ENCODE measurements around a stretch of chr6.

DNA sequence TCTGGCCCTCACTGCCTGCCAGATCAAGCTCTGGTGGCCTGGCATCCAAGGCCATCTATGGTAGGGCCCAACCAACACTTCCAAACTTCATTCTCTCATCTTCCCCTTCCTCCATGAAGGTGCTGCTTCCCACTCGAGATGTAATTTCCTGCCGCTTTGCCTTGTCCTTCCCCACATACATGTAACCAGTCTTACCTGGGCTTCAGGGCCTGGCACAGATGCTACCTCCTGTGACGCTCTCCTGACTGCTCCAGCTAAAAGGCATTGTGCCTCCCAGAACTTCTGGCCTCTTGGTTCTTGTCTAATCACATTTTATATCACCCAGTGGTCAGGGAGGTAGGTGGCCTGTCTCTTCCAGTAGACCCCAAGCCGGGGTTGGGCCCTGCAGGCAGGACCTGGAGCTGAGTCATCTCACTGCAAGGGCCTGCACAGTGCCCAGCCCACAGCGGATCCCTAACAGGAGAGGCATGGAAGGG lies 6.5 kb downstream of the LEMD2 start:
- RRBS: no CpG with 5 or more reads among the region's 5 CpGs

GRCh38 chr6:33843501-33844291 lies 39.9 kb upstream of the MLN start:
- RRBS: 100% methylated on average over 2 of the region's 18 CpGs

DNA sequence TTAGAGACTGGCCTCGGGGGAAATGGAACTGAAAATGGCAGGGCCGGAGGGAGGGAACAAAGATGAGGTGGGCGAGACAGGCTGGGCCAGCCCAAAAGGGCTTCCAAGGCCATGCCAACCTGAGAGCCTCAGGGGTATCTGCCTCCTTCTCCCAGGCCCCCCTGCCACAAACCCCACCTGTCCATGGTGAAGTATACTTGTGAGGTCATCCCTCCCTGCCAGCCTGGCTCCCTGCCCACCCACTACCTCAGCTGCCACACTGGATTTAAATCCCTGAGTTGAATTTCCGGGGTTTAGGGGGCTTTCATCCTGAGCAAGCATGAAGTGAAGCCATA lies 28.7 kb downstream of the GRM4 start:
- RRBS: 52% methylated on average over 1 of the region's 4 CpGs

DNA sequence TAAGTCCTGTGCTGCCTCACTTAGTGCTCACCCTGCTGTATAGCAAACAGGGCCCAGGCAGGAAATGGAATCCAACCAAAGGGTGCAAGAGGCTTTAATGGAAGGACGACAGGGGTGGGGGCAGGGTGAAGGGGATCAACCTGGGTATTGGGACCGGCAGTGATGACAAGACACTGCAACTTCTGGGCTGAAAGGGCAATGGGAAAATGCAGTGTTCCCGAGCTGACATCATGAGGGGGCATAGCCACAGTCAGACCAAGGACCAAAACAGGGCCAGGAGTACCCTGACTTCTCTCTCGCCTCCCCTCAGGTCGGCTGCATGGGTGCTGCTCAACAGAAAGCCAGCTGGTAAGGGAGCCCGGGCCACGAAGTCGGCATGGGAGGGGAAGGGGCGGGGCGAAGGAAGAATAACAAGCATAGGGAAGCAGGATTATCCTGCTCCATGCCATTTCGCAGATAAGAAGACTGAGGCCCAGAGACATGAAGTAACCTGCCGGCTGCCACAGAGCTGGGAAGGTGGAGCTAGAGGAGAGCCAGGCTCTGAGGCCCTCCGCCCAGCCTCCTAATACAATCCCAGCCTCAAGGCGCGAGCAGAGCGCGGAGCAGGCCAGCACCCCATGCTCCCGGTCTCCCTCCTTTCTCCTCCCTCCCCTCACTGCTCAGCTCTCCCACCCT lies 13.4 kb upstream of the HMGA1 start:
- RRBS: no CpG with 5 or more reads among the region's 18 CpGs

- RRBS: no CpG with 5 or more reads among the region's 3 CpGs
Observed at GRCh38 chr6:34383390-34383830, 9.1 kb downstream of the NUDT3 start.

- RRBS: 2% methylated on average over 22 of the region's 88 CpGs
Observed at GRCh38 chr6:34391471-34392519, 674 bp downstream of the NUDT3 start.

DNA sequence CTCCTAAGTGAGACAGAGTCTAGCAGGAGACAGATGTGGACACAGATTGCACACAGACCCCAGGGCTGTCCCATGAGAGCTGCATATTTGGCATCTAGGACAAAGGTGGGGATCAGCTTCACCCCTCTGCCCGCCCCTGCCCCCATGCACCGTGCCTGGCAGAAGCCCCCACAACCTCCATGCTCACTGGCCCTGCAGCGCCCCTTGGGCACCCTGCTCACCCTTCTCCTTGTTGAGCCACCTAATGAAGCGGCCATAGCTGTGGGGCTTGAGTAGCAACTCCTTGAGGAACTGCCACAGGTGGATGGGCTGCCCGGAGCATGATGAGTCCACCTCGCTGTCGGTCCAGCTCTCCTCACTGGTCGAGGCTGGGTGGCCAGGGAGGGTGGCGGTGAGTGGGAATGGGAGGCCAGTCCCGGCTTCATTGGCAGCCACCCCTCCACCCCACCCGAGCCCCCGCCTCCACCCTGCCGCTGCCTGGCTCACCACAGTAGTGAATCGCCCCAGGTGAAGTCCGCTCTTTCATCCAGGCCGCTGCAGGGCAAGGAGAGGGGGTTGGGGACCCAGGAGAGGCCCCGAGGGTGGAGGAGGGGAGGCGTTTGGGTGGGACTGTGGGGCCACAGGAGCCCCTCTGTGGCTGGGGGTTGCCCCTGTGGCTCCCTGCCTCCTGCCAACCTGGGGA lies 17.0 kb downstream of the SPDEF start:
- RRBS: 64% methylated on average over 5 of the region's 18 CpGs

- RRBS: 77% methylated on average over 6 of the region's 10 CpGs
Observed at GRCh38 chr6:34552996-34553621, 3.0 kb downstream of the SPDEF start.

- RRBS: no CpG with 5 or more reads among the region's 8 CpGs
Observed at GRCh38 chr6:34559800-34560276, 3.7 kb upstream of the SPDEF start.

GRCh38 chr6:34596755-34597603 lies 40.9 kb upstream of the SPDEF start:
- RRBS: no CpG with 5 or more reads among the region's 3 CpGs

- RRBS: no CpG with 5 or more reads among the region's 17 CpGs
Observed at GRCh38 chr6:34982220-34983458, 93.6 kb downstream of the ANKS1A start.

GRCh38 chr6:34999416-34999973 lies 110.4 kb downstream of the ANKS1A start:
- RRBS: no CpG with 5 or more reads among the region's 5 CpGs

GRCh38 chr6:35044794-35045701 lies 96.1 kb downstream of the TCP11 start:
- RRBS: no CpG with 5 or more reads among the region's 8 CpGs

GRCh38 chr6:35165552-35166333 lies 24.6 kb upstream of the TCP11 start:
- RRBS: no CpG with 5 or more reads among the region's 3 CpGs

GRCh38 chr6:35298015-35298534 lies 457 bp downstream of the DEF6 start:
- RRBS: 80% methylated on average over 2 of the region's 11 CpGs

- RRBS: no CpG with 5 or more reads among the region's 6 CpGs
Observed at GRCh38 chr6:35302348-35303241, 5.0 kb downstream of the DEF6 start.

DNA sequence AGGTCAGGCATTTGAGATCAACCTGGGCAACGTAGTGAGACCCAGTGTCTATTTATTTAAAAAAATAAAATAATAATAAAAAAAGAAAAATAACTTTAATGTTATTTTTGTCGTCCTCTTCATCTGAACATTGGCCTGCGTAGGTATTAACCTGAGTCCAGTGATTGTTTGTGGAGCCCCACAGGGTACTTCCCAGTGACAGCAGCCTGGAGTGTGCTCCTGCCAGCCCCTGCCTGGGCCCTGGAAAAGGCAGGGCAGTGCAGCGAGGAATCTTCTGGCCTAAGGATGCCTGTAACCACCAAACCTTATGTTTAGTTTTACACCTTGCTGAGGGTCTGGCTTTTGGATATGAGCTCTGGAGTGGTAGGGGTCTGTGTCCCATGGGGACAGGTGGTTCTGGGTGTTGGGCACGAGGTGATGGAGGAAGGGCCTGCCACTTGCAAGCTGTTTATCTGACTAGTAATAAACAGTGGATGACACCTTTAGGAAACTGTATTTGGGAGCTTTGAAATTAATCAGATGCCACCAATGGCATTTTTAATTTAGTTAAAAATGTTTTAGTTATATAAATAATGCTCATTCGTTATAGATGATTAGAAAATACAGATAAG lies 19.2 kb downstream of the PPARD start:
- RRBS: no CpG with 5 or more reads among the region's 6 CpGs

GRCh38 chr6:35362667-35364003 lies 20.8 kb downstream of the PPARD start:
- RRBS: no CpG with 5 or more reads among the region's 17 CpGs

DNA sequence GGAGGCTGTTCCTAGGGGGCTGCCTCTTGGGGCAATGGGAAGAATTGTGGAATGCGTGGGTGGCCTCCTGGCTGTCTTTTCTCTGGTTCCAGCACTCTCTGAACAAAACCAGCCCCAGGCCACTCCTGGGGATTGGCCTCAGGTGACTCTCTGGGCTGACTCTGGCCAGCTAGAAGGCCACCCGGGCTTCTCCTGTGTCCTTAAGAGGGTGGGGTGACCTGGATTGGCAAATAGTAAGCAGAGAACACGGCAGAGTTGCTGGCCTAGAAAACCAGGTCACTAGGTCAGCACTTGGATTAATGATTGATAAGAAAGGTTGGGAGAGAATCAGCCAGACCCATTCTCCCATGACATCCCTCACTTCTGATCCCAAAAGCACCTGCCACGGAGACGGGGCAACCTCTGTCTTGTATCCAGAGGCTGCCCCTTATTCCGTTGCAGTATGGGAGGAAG lies 49.6 kb upstream of the FANCE start:
- RRBS: no CpG with 5 or more reads among the region's 6 CpGs

- RRBS: no CpG with 5 or more reads among the region's 13 CpGs
Observed at GRCh38 chr6:35473604-35474799, 5.8 kb downstream of the RPL10A start.

Measured in non-pigmented ciliary epithelial cell (primary cell).